Breast epithelium (tissue), 2 donors: ENCODE measurements around a stretch of chr9.

GRCh38 chr9:95250066-95250464 lies 67.4 kb downstream of the FANCC start:
- PRO-cap, result no peak
- RAMPAGE, long total RNA, 2 experiments, result no peak in any of the 2 experiments

GRCh38 chr9:95316691-95317173 lies 777 bp downstream of the FANCC start:
- PRO-cap, result no peak
- RAMPAGE, long total RNA, 2 experiments, result no peak in any of the 2 experiments

DNA sequence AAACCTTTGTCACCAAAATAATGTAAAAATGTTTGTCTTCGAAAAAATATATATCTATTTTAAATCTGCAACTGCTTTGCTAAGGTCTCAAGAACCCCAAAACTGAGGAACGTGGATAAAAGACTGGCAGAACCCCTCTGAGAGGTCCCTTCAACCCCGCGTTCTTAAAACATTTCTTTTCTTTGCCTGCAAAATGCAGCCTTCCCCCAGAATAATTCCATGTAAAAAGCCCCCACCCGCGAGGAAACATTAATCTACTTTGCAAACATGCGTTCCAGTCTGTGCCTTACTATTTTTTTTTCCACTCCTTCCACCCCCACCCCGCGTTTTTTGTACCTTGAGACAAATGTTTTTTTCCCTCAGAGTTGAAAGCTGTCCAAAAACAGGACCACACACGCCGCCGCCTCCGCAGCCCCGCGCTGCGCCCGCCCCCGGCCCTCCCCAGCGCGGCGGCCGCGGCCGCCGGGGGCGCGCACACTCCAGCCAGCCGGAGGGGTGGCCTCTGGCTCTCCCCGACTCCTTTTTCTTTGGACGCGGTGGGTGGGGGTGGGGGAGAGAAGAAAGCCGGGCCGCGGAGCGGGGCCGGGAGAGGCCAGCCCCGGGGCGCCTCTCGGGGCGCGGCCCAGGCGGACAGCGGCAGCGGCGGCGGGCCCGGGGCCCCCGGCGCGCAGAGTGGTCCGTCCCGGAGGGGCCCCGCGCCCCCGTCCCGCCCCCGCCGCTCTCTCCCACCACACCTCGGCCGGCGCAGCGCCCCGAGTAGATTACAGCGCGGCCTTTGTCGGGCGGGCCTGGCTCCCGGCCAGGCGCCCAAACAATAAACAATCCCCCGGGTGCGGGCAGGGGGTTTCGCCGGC lies 3.4 kb downstream of the PTCH1 start:
- PRO-cap, result unidirectional peak, plus-strand start at position 554 of the sequence
- RAMPAGE, long total RNA, 2 experiments, result no peak in any of the 2 experiments

DNA sequence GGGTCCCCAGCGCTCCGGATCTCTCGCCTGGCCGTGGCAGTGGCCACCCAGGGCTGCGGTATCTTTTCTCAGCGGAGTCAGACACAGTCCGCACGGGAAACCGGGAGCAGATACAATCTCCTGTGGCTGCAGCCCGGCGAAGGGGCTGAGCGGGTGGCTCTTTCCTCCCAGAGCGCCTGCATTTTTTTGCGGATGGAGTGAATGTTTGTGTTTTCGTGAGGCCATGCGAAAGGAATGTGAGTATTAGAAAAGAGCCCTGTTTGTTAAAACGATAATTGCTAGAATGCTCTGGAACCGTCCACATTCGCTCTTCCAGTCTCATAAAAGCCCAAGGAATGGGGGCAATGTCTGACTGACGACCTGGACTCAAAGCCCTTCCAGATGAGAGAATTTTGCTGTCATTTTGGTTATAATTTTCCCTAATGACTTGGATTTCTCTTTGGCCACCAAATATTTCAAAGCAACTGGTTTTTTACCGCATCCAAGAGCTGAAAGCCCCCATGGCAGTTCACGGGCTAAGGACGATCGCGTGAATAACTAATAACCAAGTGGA lies 61.2 kb upstream of the PTCH1 start:
- PRO-cap, result no peak
- RAMPAGE, long total RNA, 2 experiments, result no peak in any of the 2 experiments

DNA sequence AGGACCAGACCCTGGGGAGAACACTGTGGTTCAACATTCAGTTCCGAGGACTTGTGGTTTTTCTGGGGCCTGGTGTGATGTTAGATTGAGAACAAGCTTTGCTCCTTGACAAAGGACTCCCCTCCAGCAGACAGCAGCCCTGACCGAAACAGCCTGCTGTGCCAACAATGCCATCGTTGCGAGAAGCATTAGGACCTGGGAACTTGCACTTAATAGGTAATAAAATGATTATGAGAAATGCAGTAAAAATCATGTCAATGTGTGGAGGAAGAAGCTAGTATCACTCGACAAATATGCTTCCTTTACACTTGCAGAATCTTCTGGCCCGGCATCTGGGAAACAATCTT lies 164.5 kb upstream of the ERCC6L2 start:
- PRO-cap, result no peak
- RAMPAGE, long total RNA, 2 experiments, result no peak in any of the 2 experiments

GRCh38 chr9:96007040-96008096 lies 131.9 kb downstream of the ERCC6L2 start:
- PRO-cap, result no peak
- RAMPAGE, long total RNA, 2 experiments, result no peak in any of the 2 experiments

DNA sequence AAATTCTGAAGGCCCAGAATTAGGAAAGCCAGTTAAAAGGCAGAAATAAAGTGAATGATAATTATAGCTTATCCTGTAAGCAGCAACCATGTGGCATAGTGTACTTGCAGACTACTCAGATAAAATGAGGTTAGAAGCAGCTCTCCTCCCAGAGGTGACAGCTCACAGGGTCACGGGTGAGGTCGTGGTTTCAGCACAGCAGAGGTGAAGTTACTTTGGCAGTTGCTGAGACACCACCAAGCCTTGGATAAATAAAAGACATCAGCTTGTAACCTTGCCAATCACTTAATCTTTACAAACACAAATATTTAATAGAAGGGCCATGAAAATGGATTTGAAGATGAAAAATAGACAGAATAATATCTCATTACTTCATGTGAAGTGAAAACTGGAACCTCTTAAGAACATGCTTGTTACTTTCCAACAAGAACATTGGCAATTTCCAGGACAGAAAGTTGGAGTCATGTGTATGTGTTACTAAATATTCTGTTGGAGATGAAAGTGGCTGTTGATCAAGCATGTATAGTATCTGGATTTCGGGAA lies 134.3 kb downstream of the ERCC6L2 start:
- PRO-cap, result no peak
- RAMPAGE, long total RNA, 2 experiments, result no peak in any of the 2 experiments

- PRO-cap, result no peak
- RAMPAGE, long total RNA, 2 experiments, result no peak in any of the 2 experiments
Measured at GRCh38 chr9:96013944-96014484, 138.5 kb downstream of the ERCC6L2 start.

- PRO-cap, result no peak
- RAMPAGE, long total RNA, 2 experiments, result no peak in any of the 2 experiments
Measured at GRCh38 chr9:96020598-96021063, 145.1 kb downstream of the ERCC6L2 start.

- PRO-cap, result no peak
- RAMPAGE, long total RNA, 2 experiments, result no peak in any of the 2 experiments
Measured at GRCh38 chr9:96048051-96048974, 172.8 kb downstream of the ERCC6L2 start.

GRCh38 chr9:96061160-96062097 lies 185.9 kb downstream of the ERCC6L2 start:
- PRO-cap, result no peak
- RAMPAGE, long total RNA, 2 experiments, result no peak in any of the 2 experiments

DNA sequence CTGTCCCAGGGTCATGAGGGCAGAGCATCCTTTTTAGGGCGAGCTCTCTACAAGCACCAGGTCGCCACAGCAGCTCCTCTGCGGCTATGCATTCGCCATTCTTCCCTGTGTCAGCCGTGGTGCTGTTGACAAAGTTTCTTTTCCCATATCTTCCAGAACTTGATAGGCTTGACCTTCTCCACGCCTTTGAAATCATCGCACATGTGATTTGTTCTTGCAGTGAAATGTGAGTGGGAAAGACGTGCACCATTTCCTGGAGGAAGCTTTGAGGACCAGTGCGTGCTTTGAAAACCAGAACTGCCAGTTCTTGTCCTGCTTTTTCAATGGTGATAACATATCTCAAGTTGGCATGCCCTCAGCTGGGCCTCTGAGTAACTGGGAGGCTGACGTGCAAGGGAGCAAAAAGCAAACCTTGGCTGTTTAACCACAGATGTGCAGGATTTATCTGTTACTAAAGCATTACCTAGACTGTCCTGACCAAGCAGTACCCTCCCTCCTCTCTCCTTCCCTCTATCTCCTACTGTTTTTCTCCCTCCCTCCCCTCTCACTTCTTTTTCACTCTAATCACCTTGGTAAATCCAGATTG lies 198.0 kb downstream of the ERCC6L2 start:
- PRO-cap, result no peak
- RAMPAGE, long total RNA, 2 experiments, result no peak in any of the 2 experiments

DNA sequence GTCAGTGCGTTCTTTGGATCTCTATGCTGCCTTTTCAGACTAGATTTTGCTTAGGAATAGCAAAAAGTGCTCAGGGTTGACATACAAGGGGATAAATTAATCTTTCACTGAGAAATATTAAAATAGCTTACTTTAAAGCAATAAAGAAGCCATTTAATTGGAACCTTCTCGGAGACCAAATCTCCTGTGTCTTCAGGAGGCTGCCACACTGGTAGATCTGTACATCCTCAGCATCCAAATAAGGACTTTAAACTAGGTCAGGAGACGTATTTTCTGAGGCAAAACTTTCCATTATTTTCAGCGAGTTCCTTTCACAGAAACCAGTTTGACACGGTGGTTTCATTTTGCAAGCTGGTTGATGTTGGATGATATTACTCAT lies 199.5 kb downstream of the ERCC6L2 start:
- PRO-cap, result no peak
- RAMPAGE, long total RNA, 2 experiments, result no peak in any of the 2 experiments

DNA sequence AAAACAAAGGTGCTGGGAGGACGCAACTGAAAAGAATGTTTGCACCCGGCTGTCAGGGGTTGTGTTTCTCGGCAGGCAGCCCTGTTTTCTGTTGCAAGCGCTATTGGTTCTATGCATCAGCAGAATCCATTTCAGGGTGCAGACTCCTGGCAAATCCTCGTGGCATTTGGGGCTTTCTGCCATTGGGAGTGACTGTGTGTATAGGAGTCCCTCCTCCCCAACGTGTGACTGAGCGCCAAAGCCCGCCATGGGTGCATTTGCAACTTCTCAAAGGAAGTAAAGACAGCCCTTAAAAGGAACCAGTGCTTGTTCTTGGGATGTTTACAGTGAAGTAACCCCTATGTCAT lies 175.7 kb downstream of the HSD17B3 start:
- PRO-cap, result no peak
- RAMPAGE, long total RNA, 2 experiments, result no peak in any of the 2 experiments

DNA sequence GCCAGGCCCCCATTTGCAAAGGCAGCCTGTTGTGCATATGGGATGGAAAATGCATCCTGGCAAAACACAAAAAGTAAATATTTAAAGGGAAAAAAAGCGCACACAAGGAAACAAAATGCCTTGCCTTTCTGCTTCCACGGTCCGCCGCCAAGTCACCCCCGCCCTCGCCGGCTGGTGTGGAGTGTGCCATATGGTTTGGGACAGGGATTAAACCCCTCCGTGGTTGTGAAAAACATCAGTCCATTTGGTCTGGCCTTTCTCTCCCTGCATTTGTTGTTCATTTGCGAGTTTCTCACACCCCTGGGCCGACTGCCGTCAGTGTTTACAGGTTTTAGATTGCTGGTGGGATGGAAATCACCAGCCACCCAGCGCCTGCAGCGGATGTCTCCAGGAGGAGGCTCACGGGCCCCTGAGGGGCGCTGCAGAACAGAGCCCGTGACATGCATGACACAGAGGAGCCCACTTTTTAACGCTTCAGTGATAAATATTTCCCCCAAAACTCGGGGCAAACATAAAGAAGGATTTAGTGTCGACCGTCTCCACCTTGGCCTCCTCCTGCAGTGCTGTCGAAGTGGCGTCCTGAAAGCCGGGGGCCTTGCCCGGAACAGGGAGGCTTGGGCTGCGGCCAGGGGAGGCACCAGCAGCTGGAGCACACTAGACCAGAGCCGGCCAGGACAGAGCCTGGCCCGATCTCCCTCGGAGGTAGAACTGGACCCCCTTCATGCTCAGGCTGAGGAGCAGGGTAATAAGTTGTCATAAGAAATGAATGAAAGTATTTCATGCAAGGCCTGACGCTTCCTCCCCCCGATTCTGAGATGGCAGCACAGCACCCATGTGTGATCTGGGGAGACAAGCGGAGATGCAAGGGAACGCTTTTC lies 161.4 kb downstream of the HSD17B3 start:
- PRO-cap, result no peak
- RAMPAGE, long total RNA, 2 experiments, result no peak in any of the 2 experiments

DNA sequence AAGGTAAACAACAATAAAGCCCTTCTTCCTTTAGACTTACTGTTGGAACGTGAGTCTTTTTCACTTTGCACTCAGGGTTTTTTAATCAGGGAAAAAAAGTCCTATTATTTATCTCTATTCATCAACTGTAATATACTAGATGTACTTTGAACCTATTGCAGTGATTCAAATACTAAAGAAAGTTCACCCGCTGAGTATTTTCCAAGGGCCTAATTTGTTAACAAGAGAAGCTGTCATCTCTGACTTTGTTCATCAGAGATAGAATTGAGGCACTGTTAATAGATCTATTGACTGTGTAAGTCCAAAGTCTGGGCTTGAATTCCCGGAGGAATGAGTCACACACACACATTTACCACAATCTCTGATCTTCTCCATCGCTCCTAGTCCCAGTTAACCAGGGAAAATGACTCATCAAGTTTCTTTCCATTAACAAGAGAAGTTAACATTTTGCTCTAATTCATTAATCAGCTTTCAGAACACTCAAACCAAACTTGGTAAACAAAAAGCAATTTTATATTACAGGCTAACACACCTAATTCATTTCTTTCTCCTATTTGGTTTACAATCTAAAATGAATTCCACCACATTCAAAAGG lies 37.7 kb upstream of the HSD17B3 start:
- PRO-cap, result no peak
- RAMPAGE, long total RNA, 2 experiments, result no peak in any of the 2 experiments

DNA sequence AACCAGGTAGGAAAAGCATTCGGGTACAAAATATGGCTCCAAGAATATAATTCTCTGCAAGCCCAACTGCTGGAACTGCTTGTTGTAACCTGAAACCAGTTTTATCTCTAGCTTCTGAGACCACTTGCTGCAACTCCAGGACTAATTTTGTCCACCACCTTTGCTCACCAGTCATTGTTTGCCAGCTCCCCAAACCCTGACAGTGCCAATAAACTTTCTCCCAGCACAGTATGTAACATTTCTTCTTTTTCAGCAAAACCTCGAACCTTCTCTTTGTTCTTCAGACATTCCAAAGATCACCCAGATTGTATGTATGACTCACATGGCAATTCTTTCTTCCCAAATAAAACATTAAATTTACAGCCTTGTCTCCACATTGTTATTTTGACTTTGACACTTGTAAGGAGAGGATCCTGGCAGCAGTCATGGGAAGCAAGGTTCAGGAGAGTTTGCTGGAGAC lies 6.2 kb downstream of the SLC35D2 start:
- PRO-cap, result no peak
- RAMPAGE, long total RNA, 2 experiments, result no peak in any of the 2 experiments

GRCh38 chr9:96419240-96419715 lies 1.1 kb upstream of the ZNF367 start:
- PRO-cap, result bidirectional peak, plus-strand start at chr9:96419400, minus-strand start at chr9:96419334
- RAMPAGE, long total RNA, 2 experiments, result no peak in any of the 2 experiments

DNA sequence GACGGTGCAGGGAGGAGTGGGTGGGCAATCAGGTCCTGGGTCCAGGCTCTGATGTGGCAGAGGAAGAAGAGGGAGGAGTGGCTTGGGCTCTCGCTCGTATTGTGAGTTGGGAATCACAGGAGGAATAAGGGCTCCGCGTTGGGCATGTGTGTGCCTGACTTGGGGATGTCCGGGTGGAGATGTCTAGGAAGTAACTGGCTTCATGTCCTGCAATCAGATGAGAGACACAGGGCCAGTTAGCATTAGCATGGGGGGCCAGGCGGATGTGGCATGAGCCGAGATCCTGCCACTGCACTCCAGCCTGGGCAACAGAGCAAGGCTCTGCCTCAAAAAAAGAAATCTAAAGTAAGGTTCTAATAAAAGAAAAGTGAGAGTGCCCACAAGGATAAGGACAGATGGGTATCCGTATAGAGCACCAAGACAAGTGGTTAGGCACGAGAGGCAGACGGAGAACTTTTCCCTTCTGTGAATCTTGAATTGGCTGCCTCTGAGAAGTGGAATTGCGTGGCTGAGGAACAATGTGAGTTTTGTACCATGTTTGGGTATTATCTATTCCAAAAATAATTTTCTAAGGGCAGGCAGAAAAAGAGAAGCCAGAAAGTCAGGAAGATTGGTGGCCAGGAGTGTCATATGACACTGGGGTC lies 14.2 kb downstream of the HABP4 start:
- PRO-cap, result no peak
- RAMPAGE, long total RNA, 2 experiments, result no peak in any of the 2 experiments

DNA sequence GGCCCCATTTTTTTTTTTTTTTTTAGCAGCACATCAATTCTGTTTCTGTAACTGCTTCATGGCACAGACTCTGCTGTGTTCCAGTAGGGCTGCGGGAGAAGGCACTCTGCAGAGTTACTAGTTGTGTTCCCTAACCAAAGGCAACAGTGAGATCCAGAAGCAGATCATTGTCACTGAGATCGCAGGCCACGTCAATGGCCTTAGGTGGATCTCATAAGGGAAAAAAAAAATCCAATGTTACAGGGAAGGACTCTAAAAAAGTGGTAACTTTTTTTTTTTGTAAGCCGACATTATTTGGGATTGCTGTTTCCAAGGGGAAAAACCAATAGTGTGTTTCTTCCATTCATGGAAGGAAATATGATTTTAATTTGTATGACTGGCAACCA lies 52.6 kb downstream of the HABP4 start:
- PRO-cap, result no peak
- RAMPAGE, long total RNA, 2 experiments, result no peak in any of the 2 experiments